CMK (cell line): ENCODE measurements around the gene KAT5.

- RRBS, result 93% methylated on average over 31 of the region's 68 CpGs
Measured at GRCh38 chr11:65539414-65540106, 14.7 kb downstream of the SCYL1 start.

DNA sequence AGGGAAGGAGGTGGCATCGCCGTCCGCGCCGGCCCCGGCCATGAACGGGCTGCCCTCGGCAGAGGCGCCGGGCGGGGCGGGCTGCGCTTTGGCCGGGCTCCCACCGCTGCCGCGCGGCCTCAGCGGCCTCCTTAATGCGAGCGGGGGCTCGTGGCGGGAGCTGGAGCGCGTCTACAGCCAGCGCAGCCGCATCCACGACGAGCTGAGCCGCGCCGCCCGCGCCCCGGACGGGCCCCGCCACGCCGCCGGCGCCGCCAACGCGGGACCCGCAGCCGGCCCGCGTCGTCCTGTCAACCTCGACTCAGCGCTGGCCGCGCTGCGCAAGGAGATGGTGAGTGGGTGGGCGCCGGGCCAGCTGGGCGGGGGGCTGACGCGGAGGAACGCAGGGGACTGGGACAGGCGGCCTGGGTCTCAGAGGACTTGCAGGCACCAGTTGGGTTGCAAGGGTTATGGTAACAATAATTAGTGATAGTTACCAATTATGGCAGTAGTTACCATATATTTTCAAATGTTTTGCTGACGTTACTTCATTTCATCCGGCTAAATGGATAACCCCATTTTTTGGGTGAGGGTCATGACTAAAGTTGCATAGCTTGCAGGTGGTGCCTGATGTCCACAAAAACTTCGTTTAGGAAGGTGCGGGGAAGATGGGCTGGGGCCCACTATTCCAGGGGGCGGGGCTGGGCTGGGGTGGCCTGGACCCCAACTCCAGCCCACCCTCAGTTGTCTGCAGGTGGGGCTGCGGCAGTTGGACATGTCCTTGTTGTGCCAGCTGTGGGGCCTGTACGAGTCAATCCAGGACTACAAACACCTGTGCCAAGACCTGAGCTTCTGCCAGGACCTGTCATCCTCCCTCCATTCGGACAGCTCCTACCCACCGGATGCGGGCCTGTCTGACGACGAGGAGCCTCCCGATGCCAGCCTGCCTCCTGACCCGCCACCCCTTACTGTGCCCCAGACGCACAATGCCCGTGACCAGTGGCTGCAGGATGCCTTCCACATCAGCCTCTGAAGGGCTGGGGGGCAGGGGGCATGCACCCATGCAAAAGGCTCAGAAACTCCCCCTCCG is 626 bp downstream of the FAM89B start:
- RRBS, result 3% methylated on average over 15 of the region's 78 CpGs

- RRBS, result no CpG with 5 or more reads among the region's 11 CpGs
Measured at GRCh38 chr11:65578550-65579332, 2.9 kb downstream of the EHBP1L1 start.

DNA sequence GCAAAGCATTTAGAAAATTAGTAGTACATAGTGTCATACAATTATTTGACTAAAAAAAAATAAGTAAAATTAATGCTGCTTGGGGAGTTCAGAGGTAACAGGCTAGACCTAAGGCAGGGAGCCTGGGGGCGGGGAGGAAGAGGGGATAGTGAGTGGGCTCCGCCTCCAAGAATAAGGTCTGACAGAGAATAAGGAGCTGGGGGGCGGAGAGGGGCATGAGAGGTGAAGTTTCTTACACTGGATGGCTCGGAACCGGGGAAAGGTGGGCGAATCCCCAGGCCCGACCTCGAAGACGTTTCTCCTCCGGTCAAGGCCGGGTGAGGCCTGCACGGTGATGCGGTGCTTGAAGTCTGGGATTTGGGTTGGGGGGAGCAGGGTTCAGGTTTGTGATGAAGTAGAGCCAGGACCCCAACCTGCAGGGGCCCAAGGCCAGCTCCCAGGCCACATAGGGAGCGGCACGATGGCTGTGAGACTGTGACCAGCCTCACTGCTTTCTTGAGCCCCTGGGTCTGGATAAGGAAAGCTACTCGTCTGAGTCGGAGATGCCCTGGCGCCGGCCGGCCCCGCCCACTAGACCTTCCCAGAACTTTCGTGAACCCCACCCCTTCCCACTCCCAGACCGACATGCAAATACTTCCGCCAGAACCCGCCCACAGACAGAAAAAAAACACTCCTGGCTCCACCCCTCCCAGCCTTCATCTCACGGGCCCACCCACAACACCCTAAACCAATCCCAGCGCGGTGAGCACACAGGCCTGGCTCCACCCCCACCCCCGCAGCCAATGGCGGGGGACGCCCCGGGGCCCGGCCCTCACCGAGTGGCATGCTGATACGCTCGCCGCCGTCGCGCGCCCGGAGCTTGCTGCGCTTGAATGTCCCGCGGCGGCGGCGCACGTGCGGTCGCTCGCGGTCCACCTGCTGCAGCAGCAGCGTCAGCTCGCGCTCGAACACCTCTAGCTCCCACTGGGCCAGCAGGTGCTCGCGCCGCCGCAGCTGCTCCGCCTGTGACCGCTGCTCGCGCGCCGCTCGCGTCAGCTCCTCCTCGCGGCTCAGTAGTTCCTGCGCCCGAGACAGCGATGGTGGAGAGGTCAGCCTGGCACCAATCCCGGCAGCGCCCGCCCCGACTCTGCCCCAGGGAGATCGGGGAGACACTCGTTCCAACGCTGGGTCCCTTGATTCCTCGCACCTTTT is 7.2 kb downstream of the MAP3K11 start:
- RRBS, result 98% methylated on average over 14 of the region's 82 CpGs

GRCh38 chr11:65649888-65651004 is 12.3 kb downstream of the SIPA1 start:
- RRBS, result 97% methylated on average over 5 of the region's 26 CpGs

DNA sequence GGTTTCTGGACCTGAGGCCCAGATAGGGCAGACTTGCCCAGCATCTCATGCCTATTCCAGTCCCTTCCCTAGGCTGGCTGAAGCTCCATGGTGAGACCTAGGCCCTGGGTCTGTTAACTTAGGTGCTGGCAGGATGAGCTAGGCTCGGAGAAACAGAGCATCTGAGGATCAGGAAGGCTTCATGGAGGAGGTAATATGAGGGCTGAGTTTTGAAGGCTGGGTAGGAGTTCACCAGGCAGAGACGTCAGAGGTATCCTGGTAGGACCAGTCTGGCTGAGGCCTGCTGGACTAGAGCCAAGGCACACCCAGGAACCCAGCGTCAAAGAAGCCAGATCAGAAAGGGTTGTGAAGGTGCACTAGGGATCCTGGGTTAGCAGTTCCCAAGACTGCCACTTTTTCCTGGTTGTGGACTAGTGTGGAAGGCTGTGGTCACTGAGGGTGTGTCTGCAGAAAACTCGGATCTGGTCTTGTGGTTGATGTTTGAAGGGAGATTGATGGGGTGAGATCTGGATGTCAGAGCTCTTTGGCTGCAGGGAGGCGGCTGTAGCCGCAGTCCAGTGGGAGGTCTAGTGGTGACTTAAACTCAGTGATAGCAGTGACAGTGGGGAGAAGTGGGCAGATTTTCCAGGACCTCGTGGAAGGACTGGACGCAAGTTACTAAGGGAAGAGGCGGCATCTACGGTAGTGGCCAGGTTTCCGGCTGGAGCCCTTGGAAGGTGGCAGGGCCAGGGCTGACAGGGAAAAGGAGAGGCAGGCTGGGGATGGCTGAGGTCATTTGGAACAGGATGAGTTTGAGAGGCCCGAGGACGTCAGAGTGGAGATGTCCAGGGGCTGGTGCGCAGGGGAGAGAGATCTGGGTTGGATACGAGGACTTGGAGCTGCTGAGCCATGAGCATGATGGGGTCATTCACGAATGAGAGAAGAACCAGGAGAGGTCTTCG is 11.0 kb downstream of the RELA start:
- RRBS, result no CpG with 5 or more reads among the region's 17 CpGs

DNA sequence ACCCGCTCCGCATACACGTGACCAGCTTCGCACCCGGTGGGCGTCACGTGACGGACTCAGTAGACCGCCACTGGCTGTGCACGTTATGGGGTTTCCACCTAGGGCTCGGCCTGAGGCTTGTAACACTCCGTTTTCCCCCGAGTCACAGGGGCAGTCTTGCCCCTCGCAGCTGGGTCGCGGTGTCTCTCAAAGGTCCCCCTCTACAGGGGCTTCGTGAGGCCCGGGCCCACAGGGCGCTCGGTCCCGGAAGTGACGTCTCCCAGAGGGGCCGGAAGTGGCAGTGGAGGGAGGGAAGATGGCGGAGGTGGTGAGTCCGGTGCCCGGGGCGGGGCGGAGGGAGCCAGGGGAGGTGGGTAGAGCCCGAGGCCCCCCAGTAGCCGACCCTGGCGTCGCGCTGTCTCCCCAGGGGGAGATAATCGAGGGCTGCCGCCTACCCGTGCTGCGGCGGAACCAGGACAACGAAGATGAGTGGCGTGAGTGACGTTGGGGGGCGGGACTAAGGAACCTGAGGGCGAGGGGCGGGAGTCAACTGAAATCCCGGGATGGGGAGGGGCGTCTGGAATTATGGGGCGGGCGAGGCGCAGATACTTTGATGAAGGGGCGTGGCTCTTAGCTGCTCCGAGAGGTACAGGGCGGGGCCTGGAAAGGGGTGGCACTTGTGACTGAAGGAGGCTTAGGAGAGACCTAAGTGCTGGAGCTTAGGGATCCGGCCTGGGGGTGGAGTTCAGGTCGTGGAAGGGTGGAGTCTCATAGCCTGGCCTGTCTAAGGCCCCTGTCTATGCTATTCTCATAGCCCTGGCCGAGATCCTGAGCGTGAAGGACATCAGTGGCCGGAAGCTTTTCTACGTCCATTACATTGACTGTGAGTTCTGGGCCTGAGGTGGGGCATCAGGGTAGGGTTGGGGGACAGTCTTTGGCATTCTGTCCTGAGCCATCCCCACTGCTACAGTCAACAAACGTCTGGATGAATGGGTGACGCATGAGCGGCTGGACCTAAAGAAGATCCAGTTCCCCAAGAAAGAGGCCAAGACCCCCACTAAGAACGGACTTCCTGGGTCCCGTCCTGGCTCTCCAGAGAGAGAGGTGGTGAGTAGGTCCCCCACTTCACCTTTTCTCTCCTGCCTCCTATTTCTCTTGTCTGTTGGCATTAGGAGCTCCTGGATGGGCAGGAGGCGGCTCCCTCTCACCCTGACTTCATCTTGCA is at the start of gene KAT5:
TSS of gene KAT5 (plus strand) at position 280 of the 1,204 bp plus-strand sequence.
- RRBS, result 1% methylated on average over 8 of the region's 64 CpGs

- RRBS, result no CpG with 5 or more reads among the region's 10 CpGs
Measured at GRCh38 chr11:65788847-65789511, 2.1 kb downstream of the OVOL1 start.

DNA sequence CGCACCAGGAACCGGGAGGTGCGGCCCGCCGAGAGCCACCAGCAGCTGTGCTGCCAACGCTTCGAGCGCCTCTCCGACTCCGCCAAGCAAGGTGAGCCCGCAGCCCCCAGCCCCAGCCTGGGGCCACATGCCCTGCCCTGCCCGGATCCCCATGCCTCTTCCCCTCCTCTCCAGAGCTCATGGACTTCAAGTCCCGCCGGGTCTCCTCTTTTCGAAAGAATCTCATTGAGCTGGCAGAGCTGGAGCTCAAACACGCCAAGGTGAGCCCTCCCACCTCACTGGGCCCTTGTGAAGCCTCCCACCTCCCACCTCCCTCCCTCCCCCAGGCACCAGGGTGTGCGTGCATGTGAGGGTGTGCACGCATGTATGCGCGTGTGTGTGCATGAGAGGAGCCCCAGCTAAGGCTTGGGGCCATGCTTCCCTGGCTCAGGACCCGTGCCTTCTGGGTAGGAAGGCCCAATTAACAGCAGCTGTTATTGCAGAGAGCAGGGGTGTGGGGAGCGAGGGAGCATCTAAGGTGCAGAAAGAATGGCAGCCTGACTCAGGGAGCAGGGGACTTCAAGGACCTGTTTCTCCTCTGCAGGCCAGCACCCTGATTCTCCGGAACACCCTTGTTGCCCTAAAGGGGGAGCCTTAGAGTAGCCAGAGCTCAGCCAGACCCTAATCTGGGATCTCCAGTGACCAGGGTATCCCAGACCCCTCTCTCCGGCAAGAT is 5.1 kb downstream of the CFL1 start:
- RRBS, result 96% methylated on average over 7 of the region's 24 CpGs

DNA sequence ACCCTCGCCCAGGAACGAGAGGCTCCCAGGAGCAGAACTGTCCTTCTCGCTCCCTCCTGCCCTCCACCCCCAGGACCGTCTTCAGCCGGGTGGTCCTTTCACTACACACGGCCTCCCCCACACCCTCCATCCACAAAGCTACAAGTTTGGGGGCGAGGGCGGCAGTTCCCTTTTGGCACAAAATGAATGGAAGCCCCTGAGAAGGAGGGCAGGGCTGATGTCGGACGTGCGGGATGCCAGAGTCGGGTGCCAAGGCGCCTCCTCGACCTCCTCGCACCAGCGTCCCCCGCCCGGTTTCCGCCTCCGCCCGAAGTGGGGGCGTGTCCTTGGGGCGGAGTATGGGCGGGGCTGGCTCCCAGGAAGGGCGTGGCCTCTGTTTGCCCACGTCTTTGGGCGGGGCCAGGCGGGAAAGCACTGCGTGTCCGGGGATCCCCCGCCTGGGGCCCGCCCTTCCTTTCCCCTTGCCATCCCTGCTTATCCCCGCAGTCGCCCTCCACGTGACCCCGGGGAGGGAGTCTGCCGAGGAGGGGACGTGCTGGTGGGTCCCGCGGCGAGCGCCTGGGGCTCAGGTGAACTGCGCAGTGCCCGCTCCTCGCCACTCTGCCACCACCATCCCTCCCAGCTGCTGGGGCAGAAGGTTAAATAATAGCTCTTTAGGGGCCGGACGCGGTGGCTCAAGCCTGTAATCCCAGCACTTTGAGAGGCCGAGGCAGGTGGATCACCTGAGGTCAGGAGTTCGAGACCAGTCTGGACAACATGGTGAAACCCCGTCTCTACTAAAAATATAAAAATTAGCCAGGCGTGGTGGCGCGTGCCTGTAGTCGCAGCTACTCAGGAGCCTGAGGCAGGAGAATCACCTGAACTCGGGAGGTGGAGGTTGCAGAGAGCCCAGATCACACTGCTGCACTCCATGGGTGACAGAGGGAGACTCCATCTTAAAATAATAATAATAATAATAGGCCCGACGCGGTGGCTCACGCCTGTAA is 1.0 kb upstream of the EFEMP2 start:
- RRBS, result 2% methylated on average over 7 of the region's 60 CpGs

DNA sequence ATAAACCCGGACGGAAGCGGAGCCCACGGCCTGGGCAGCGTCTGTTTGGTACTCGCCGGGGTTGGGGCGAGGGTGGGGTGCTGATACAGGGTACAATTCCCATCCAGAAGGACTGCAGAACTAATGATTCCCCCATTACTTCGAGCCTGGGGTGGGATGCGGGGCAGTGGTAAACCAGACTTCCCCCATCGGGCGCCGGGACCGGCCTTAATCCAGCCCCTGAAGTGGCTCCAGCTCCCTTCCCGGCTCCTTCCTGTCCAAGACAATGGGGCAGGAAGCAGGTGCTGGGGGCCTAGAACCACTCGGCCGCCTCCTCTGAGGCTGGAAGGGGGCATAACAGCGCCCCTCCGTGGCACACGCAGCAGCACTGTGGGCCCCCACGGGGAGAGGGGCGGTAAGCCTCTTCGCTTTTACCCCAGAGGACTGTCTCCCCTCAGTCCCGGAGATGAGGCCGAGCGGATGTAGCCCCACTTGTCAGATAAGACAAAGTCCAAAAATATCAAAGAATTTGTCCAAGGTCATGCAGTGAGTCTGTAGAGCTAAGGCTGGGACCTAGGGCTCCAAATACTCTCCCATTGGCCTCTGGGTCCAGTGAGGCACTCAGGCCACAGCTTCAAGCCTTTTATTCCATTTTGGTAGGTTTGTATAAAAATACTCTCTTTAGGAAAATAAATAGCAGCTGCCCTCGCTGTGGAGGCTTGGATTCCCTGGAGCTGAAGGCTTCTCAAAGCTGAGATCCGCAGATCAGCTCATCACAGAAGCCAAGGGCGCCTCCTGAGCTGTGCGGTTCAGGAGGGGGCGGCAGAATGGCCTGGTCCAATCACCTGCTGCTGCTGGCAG is 1.4 kb downstream of the CCDC85B start:
- RRBS, result 1% methylated on average over 8 of the region's 31 CpGs

- RRBS, result no CpG with 5 or more reads among the region's 5 CpGs
Measured at GRCh38 chr11:65903020-65903625, 2.9 kb upstream of the FOSL1 start.

- RRBS, result no CpG with 5 or more reads among the region's 11 CpGs
Measured at GRCh38 chr11:66056608-66057101, 4.5 kb downstream of the SF3B2 start.

GRCh38 chr11:66057107-66057642 is 5.0 kb downstream of the SF3B2 start:
- RRBS, result no CpG with 5 or more reads among the region's 7 CpGs

DNA sequence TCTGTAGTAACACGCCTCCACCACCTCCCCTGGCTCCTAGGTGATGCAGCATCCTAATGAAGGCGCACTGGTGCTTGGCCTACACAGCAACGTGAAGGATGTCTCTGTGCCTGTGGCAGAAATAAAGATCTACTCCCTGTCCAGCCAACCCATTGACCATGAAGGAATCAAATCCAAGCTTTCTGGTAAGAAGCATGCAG is 41.5 kb upstream of the KLC2 start:
- RRBS, result no CpG with 5 or more reads among the region's 3 CpGs

GRCh38 chr11:66244411-66244852 is 13.1 kb upstream of the KLC2 start:
- RRBS, result 98% methylated on average over 3 of the region's 7 CpGs

GRCh38 chr11:66278318-66279354 is 661 bp downstream of the CNIH2 start:
- RRBS, result 17% methylated on average over 16 of the region's 56 CpGs

DNA sequence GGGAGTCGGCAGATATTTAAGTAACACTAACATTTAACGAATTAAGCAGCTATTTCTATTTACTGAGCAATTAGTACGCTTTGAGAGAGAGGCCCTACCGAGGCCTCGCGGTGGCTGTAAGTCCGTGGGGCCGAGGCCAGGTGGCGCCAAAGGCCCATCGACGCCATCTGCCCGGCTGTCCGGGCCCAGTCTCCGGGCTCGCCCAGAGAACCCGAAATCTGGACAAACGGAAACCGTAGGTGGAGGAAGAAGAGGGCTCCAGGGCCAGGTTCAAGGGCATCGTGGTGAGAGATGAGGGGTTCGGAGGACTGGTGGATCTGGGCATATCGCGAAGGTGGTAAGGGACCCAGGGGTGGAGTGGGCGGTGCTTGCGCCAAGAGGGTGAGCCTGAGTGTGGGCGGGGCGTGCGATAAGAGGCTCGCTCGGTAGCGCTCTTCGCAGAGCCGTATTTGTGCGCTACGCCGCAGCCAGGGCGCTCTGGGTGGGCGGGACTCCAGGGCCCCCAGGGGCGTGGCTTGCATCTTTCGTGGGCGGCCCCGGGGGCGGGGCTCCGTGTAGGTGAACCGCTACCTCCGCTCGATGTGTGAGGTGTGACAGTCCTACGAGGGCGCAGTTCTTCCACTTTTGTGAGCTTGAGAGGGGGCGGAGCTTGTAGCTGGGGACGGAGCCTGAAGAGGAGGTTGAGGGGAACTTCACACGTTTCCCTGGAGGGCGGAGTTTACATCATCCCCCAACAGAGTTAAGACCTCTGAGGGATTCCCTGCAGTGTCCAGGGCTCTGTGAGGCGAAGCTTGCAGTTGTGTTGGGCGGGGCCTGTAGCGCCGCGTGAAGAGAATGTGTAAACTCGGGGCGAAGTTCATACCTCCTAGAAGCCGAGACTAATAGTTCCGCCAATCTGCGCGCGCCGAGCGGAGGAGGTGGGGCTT is 4.8 kb downstream of the CD248 start:
- RRBS, result no CpG with 5 or more reads among the region's 66 CpGs

- RRBS, result no CpG with 5 or more reads among the region's 15 CpGs
Measured at GRCh38 chr11:66336897-66337344, 687 bp upstream of the RIN1 start.

DNA sequence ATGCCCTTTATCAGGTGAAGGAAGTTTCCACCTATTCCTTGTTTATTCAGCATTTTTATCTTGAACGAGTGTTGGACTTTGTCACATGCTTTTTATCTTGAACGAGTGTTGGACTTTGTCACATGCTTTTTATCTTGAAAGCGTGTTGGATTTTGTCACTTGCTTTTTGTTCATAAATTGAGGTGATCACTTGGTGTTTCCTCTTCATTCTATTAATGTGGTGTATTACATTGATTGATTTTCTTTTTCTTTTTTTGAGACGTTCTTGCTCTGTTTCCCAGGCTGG is 3.9 kb upstream of the B4GAT1 start:
- RRBS, result no CpG with 5 or more reads among the region's 4 CpGs